ENCODE measurements around the gene HECTD2.

DNA sequence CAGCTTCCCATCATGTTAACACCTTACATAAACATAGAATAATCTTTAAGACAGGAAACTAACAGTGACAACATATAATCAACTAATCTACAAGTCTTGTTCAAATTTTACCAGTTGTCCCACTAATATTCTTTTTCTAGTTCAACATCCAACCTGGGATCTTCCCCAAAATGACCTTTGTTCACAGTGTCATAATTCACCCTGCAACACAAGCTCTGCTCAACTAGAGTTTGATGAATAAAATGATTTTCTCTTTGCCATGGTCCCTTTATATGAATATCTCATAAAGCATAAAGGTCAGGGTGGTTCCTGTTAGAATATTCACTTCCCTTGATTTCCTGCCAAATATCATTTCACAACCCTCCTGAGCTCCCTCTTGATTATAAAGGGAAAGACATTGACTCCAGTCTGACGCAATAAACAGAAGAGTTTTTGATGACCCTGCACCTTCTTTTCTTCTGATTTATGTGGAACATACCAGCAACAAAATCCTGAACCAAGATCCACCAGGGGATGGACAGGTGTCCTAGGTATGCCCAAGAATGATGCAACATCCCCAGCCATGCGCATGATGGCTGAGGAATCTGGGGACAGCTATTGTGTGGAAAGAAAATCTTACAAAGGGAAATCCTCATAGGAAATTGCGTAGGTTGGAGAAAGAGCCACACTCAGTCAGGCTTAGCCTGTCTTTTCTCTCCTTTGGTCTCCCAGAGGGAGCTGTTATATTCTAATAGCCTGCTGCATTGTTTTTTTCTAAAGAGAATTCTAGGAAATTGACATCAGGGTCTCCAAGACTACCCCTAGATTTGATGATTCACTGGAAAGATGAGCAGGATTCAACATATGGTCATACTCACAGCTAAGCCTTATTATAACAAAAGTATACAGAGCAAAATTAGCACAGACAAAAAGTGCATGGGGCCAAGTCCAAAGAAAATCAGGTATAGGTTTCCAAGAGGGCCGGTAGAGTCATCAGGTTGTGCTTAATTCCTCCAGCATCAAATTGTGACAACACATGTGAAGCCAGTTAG, 18.8 kb downstream of the IFIT3 start:
- PRO-cap: bidirectional peak, plus-strand start at position 686 of the sequence, minus-strand start at position 586 of the sequence
- RAMPAGE, long total RNA, 4 experiments: no peak in any of the 4 experiments

DNA sequence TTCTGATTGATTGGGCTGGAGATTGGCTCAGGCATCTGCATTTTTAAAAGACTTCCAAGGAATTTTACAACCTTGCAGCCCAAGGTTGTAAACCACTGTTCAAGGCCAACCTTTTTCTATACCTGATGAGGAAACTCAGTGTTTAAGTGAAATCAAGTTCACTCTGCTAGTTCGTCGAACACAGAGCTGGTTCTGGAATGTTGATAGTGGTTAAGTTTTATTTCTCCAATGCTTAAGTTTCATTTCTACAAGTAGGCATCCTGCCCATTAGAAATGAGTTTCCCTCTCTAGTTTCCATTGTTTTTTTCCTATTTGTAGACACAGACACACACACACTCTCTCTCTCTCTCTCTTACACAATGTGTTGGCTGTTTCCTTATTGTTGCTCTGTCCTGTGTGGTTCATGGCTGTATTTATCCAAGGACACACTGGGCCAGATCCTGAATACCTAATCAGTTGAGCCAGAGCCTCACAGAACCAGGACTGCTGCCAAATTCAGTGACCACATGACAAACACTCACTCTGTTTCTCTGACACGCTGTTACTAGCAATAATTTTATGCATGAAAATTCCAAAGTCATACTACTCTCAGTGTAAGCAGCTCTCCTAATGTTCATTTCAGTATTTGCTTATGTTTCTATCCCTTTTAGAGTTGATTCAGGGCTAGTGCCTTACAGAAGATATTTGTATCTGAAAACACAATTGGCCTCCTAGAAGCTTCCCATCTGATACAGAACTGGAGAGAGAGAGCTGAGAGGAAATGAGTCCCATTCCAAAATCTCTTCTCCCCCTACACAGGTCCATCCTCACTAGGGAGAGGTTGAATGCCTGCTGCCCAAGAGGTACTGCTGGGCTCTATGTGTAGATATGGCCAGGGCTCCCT, 3.6 kb upstream of the IFIT1B start:
- PRO-cap: unidirectional peak, plus-strand start at position 745 of the sequence
- RAMPAGE, long total RNA, 4 experiments: no peak in any of the 4 experiments

- PRO-cap: no peak
- RAMPAGE, long total RNA, 4 experiments: no peak in any of the 4 experiments
Observed at GRCh38 chr10:89468508-89469017, 54.2 kb downstream of the IFIT5 start.

DNA sequence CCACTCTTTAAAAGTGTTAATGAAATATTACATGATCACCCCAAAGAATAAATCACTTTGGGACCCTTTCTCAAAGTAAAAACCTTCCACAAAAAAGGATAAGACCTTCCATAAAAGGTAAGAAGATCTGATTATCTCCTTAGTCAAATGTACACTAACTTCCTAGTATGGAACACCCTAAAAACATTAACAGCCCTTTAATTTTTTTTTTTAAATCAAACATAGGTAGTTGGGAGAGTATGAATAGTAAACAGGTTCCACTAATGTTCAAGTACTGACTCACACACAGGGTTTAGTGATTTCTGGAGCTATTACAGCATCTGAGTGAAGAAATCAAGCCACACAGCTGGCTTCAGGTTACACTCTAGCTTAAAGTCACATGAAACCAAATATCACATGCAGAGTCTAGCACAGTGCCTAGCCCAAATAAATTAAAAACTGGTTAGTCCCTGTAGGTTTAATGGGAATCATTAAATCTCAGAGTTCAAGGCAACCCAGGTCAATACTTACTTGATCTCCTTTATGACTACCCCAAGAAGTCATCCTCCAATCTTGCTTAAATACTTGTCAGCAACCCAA, 11.6 kb downstream of the PANK1 start:
- PRO-cap: no peak
- RAMPAGE, long total RNA, 4 experiments: no peak in any of the 4 experiments

- PRO-cap: bidirectional peak, plus-strand start at chr10:89644149, minus-strand start at chr10:89643914
- RAMPAGE, long total RNA, 4 experiments: no peak in any of the 4 experiments
Observed at GRCh38 chr10:89643637-89643982, 1.4 kb downstream of the PANK1 start.

DNA sequence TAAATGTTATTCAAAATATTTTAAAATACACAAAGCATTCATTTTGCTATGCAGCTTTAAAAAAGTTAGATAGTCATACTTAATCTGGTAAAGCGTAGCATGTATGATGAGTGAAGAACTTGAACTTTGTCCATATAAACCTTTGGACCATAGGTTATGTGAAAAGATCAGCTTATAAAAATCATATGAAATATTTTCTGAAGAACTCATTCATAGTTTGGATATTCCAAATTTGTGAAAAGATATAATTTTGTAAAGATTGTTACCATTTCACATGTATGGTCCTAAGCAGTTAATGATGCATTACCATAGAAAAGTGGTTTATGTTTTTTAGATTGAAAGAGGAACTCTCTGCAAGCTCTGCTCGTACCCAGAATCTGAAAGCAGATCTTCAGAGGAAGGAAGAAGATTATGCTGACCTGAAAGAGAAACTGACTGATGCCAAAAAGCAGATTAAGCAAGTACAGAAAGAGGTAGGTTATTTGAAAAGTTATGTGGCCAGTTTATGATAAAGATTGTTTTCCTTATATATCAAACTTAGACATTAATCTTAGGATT, 37.3 kb downstream of the KIF20B start:
- PRO-cap: no peak
- RAMPAGE, long total RNA, 4 experiments: no peak in any of the 4 experiments

- PRO-cap: no peak
- RAMPAGE, long total RNA, 4 experiments: no peak in any of the 4 experiments
Observed at GRCh38 chr10:90011101-90011982, 310.0 kb downstream of the KIF20B start.

- PRO-cap: no peak
- RAMPAGE, long total RNA, 4 experiments: no peak in any of the 4 experiments
Observed at GRCh38 chr10:90871249-90871569, 565 bp upstream of the RPP30 start.

- PRO-cap: no peak
- RAMPAGE, long total RNA, 4 experiments: no peak in any of the 4 experiments
Observed at GRCh38 chr10:90916671-90917444, 4.0 kb downstream of the ANKRD1 start.

DNA sequence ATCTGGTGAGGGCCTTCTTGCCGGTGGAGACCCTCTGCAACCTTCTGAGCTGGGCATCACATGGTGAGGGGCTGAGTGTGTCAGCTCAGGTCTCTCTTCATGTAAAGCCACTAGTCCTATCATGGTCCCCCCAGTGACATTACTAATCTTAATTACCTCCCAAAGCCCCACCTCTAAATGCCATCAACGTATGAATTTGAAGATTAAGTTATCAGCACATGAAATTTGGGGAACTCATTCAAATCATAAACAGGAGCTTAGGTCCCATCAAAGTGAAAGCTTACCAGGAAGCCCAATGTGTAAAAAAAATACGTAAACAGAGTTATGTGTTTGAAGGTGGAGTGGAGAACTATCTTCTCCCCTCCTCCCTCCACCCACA, 19.3 kb upstream of the PCGF5 start:
- PRO-cap: no peak
- RAMPAGE, long total RNA, 4 experiments: no peak in any of the 4 experiments

DNA sequence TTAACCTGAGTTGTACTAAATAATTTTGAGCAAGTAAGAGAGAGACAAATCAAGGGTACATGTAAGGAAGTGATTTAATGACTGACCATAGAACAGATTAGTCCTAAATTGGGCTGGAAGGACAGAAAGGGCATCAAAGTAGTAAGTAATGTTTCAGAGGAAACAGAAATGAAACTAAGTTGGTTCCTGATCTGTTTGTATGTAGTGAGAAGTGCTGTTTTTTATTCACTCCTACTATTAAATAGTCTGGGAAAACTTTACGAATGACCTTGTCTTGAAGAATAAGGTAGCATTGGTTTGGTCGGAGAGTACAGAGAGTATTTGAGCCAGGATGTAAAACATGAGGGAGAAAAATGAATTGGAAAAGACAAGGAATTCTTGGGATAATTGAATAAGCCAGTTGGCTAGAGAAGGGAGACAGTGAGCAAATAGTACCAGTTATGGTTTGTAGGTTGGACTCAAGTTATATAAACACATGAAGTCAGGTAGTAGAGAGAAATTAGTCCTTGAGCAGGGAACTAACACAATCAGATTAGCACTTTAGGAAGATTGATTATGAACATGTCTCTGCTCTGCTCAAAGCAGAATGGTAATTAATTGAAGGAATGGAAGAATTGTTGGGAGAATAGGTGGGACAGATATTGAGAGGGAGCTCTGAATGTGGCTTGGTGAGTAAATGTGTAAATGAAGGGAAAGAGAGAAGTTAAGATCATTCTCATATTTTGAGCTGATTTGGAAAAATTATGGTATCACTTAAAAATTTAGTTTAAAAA, 25.7 kb downstream of the PCGF5 start:
- PRO-cap: no peak
- RAMPAGE, long total RNA, 4 experiments: no peak in any of the 4 experiments

DNA sequence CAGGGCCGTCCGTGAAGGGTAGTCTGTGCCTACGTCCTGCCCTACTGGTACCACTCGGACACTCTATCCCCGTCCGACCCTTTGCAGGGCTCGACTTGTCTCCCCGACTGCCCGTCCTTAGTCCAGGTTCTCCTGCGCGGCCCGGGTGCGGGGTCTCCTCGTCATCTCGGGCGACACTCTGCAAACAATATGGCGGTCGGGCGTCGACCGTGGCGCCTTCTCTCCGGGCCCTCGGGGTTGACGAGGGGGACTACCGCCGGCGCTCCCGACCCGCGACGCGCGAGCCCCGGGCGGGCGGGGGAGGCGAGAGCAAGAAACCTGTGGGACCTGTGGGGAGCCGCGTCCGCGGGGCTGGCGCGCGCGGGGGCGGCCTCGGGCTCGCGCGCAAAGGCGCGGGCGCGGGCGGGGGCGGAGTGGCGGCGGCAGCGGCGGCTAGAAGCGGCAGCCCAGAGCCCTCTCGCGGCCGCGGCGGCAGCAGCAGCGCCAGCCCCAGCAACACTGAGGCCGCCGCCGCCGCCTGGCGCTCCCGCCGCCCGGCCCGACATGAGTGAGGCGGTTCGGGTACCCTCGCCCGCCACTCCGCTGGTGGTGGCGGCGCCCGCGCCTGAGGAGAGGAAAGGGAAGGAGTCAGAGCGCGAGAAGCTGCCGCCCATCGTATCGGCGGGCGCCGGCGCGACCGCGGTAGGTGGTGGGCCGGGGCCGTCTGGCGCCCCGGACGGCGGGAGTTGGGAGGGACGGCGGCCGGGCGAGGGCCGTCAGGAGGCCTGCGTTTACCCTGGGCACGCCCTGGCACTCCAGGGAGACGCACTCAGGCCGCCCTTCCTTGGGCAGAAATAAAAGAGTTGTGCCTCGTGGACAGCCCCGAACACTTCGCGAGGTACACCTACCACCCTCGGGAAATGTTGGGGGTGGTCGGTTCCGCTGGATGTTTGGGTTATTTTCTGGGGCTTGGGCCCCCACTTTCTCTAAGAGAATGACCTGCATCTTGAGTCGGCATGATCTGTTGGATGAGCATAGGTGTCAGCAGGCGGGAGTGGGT, at the start of gene HECTD2:
TSS of gene HECTD2 (plus strand) at position 449 of the 1,039 bp plus-strand sequence.
- PRO-cap: bidirectional peak, plus-strand start at position 183 of the sequence, minus-strand start at position 191 of the sequence; bidirectional peak, plus-strand start at position 449 of the sequence, minus-strand start at position 353 of the sequence; bidirectional peak, plus-strand start at position 996 of the sequence, minus-strand start at position 659 of the sequence
- RAMPAGE, long total RNA, 4 experiments: start-site peak on the plus strand in 2 of 4 experiments, centred at positions 482 to 491 of the sequence, 25 to 69 reads per replicate

DNA sequence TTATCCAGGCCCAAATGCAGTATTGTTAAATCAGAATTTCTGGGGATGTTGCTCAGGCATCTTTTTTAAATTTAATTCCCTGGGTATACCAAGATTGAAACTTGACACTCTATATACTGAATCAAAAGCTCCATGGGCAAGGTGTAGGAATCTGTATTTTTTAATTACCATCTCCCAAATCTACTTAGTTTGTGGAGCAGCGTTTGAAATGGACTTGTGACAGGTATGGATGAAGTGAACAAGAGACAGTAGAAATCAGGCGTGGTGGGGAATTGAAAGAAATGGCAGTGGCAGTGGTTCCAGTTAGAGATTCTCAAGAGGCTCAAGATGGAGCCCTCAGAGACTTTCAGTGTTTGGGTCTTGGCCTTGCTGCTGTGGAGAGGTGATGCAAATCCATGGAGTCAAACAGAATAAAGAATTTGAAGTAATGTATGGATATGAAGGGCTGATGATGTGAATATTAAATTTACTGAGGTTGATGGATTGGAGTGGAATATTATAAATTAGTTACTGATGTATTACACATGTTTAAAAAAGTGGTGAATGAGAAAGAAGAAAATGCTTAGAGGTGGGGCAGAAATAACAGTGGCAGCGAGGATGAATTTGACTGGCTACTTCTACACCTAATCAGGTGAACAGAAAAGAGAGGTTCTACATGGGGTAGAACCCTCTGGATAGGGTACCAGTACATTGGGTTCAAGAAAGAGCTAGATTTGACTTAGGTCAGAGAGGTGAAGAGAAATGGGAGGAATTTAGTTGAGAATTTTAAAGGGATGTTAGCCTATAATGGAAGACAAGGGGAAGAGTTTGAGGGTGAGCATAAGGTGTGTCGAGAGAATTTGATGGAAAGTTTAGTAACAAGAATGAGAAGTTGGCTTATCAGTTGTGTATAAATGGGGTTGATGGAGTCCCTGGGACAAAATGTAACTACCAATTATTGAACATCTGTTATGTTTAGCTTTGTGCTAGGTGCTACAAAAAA, 3.6 kb downstream of the HECTD2 start:
- PRO-cap: no peak
- RAMPAGE, long total RNA, 4 experiments: no peak in any of the 4 experiments

- PRO-cap: no peak
- RAMPAGE, long total RNA, 4 experiments: no peak in any of the 4 experiments
Observed at GRCh38 chr10:91525796-91526539, 106.9 kb downstream of the PPP1R3C start.

DNA sequence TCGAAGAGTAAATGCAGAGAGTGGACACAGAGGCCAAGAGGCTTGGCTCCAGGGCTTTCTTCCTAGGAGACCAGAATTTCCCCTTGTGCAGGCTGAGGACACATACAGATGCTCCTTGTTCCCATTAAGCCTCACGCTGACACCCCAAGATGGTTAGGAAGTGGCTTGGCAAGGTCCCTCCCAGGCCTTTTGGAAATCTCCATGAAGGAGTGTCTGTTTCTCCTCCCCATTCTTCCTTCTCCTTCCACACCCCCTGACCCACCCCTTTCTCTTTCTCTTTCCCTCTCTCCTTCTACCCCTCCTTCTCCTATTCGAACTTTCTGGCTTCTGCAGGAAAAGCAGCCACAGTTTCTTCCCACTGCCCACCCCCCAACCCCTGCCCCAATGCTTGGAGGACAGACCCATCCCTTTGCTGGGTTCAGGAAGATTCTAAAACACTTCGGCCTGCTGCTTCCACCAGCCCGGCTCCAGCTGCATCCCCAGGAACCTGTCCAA, 80.6 kb downstream of the PPP1R3C start:
- PRO-cap: no peak
- RAMPAGE, long total RNA, 4 experiments: no peak in any of the 4 experiments

- PRO-cap: no peak
- RAMPAGE, long total RNA, 4 experiments: no peak in any of the 4 experiments
Observed at GRCh38 chr10:91574997-91575401, 57.9 kb downstream of the PPP1R3C start.

DNA sequence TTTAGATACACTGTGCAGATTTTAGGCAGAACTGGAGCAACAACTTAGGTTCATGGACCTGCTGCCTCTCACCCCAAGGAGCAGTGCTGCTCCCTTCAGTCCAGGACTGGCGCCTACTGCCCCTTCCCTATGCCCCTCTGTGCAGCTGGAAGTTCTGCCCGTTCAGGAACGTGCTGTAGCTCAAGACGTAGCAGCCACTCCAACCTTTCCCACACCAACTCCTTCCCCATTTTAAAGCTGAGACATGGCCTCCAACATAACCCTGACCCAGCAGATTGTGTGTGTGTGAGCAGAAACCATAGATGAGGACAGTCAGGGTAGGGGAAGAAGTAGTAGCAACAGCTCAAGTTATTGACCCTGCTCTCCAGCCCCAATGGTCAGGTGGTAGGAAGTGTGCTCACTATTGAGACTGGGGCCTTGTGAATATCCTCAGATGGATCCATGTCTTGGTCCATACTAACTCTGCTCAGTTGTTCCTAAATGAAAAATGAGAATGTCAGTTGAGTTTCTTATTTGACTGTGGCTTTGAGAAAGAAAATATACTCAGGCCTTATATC, 4.9 kb downstream of the PPP1R3C start:
- PRO-cap: no peak
- RAMPAGE, long total RNA, 4 experiments: no peak in any of the 4 experiments

DNA sequence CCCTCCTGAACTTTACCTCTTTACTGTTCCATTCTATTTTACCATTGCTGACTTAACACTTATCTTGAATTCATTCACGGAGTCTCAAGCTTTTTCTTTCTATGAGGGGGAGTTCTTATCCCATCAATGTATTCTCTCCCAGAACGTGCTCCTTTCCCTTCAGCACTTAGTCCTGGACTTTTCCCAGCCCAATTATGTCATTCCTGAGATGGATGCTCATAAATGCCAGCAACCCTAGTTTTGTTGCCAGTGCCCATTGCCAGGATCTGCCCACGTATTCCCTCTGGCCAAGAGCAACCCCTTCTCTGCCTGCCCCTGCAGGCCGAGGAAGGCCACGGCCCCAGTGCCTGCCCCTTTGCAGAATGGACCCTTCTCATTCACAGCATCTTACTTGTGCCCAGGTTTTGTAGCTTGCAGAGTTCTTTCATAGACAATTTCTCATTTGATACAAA, 67.4 kb upstream of the PPP1R3C start:
- PRO-cap: no peak
- RAMPAGE, long total RNA, 4 experiments: no peak in any of the 4 experiments

- PRO-cap: no peak
- RAMPAGE, long total RNA, 4 experiments: no peak in any of the 4 experiments
Observed at GRCh38 chr10:92032790-92033818, 109.5 kb downstream of the BTAF1 start.

- PRO-cap: no peak
- RAMPAGE, long total RNA, 4 experiments: no peak in any of the 4 experiments
Observed at GRCh38 chr10:92114185-92114699, 176.6 kb downstream of the CPEB3 start.